Measurements from ENCODE around the genes IL12B, PWWP2A and GABRB2.

DNA sequence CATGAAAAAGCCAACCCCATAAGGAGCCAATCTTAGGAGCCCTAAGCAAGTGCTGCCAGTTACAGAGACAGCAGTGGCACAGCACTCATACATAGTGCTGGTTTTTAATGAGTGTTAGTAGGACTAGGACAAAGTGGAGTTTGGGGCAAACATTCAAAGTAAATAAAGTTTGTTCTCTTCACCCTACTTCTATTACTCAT is 584.8 kb downstream of the EBF1 start:
- PRO-cap = no peak

- PRO-cap = no peak
Measured at GRCh38 chr5:159010604-159011610, 88.8 kb downstream of the EBF1 start.

- PRO-cap = no peak
Measured at GRCh38 chr5:159052266-159052671, 47.4 kb downstream of the EBF1 start.

GRCh38 chr5:159101491-159101832 is 1.7 kb upstream of the EBF1 start:
- PRO-cap = no peak

GRCh38 chr5:159262427-159262841 is 656 bp upstream of the UBLCP1 start:
- PRO-cap = no peak

DNA sequence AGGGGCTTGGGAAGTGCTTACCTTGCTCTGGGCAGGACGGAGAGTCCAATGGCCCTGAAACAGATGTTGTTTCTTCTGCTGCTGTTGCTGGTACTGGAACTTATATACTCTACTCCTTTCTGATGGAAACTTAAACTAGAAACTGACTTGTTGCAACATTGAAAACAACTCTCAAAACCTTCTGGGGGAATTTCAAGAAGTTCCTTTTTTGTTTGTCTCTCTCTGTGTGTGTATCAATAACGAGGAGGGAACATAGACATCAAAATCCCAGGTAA is at the start of gene IL12B:
TSS of gene IL12B (minus strand) at position 77 of the 275 bp plus-strand sequence.
- PRO-cap = no peak

DNA sequence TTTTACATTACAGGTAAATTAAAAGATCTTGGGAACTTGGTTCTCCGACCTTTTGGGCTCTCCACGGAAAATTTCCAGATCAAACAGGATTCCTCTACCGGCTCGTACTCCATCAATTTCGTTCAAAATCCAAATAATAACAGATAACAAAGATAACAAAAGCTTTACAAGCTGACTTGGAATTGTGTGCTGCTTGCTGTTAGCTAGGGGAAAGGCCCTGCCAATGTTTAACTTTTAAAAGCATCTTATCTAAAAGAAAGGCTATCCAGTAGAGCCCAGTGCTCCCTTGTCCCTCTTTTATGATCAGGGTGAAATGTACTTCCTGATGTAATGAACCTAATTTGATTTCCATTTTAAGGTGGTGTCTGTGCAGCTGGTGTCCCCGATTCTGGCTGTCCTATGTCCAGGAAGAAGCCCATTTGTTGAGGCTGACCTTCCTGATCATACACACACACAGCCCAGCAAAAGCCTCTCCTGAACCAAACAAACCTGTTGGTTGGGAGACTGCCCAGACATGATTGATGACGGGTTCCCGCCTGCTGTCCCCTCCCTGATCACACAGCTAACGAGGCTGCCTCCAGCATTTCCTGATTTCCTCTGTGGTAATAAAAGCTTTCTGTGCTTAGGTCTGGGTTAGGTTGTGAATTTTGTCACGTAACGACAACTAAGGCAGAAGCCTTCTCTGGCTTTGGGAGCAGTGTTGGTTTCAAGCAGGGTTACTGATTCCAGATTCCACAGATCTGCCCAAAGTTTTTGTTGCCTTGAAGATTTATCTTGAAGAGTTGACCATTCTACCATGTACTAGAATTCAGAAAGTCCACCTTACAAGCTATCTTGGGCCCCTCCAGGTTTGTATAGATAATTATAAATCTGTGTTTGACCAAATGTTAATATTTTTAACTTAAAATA is 54.1 kb downstream of the PWWP2A start:
- PRO-cap = no peak

GRCh38 chr5:160119293-160120399 is at the start of gene PWWP2A:
PWWP2A (minus strand) TSS chr5:160119450.
- PRO-cap = unidirectional peak, minus-strand start at chr5:160119423

DNA sequence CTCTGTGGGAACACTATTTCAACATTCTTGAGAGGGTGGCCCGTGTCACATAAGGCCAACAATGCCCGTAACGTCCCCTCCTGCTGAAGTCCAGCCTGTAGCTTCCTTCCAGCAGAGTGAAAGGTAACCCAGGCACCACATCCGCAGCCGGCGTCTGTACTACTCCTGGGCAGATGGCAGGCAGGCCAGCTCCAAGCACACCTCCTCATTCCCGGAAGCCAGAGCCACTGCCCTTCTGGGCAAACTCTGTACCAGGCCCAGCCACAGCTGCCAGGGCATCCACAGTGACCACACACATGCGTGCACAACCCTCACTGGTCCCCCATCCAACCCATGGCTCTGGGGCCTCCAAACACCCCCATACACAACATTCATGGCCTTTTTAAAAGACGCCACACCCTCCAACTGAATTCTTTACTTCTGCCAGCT is 18.1 kb downstream of the CCNJL start:
- PRO-cap = no peak

- PRO-cap = no peak
Measured at GRCh38 chr5:160433823-160434579, 12.3 kb downstream of the PTTG1 start.

- PRO-cap = no peak
Measured at GRCh38 chr5:160470670-160471493, 49.2 kb downstream of the PTTG1 start.

DNA sequence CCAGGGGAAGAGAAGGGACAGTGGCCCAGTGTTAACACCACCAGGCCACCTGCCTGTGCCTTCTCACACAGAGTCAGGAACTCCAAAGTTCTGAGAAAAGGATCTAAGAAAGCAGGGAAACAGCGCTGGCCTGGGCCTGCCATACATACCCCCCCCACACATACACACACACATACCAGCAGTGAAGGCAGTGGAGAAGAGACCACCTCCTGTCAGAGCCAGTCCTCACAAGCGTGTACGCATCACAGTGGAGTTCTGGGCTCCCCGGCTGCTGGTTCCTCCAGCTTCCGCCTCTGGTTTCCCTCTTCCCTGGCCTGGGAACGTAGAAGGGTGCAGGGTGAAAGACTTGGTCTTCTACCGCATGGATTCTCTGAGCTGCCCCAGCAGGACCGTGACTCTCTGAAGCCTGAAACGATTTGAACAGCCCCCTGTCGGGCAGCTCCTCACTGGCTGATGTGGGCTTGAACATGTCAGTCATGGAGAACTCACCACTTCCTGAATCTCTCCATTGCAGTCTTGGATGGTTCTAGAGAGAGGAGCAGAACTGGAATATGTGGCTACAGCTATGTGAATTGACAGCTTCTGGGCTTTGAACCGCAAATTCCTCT is 84.2 kb downstream of the PTTG1 start:
- PRO-cap = no peak

DNA sequence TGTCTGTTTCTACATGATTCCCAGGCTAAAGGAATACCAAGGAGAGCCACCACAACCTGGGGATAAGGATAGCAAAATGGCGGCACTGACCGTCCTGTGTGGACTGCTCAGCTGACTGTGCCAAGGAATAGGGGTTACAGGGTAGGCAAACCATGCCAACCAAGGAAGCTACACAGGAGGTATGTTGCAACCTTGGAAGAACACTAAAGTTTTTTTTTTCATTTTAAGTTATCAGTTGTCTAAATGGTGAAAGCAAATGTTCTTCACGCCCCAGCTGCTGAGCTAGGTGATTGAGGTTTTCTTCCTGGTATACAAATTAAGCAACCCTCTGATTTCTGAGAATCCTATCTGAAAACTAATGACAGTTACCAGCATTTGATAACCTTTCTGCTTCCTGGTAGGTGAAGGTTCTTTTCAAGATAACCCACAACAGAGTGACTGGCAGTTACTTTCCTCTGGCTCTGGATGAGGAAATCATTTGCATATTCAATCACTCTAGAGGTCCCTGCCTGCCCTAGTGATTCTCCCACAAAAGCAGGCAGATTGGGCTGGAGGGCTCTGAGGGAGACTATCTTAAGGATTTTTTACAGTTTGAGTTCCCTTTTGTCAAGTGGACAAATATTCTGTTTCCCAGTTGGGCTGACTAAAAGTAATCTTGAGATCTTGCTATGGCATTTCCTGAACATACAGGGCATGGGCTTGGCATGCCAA is 194.9 kb downstream of the ATP10B start:
- PRO-cap = no peak

GRCh38 chr5:160683440-160683999 is 168.5 kb downstream of the ATP10B start:
- PRO-cap = no peak

- PRO-cap = no peak
Measured at GRCh38 chr5:160938805-160939004, 86.7 kb upstream of the ATP10B start.

GRCh38 chr5:161546404-161546861 is at the start of gene GABRB2:
GABRB2 (minus strand) TSS chr5:161546725.
- PRO-cap = no peak

- PRO-cap = no peak
Measured at GRCh38 chr5:161637390-161637707, 48.2 kb upstream of the GABRA6 start.

DNA sequence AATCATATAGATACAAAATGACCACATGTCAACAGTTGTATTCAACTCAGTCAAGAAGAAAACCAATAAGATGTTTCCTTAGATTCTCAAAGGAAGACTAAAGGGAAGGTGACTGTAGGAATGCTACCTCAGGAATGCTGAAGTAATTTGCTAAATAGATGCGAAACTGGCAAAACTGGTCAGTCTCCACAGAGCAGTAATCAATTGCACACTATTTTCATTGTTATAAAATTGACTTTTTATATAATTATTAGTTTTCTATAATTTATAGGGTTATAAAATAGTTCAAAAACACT is 204.8 kb downstream of the GABRG2 start:
- PRO-cap = no peak

DNA sequence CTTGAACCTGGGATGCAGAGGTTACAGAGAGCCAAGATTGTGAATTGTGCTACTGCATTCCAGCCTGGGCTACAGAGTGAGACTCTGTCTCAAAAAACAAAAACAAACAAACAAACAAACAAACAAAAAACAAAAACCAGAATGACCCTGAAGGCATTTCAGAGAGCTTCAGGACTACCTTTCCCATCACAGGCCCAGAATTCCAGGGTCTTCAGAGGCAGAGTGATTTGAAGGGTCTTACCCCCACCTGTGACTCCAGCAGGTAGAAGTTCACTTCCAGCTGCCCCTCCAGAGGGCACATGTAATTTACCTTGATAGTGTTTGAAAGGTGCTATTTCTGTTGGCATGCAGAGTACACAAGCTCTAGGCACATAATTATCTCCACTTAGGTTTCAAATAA is 952.3 kb downstream of the MAT2B start:
- PRO-cap = no peak

DNA sequence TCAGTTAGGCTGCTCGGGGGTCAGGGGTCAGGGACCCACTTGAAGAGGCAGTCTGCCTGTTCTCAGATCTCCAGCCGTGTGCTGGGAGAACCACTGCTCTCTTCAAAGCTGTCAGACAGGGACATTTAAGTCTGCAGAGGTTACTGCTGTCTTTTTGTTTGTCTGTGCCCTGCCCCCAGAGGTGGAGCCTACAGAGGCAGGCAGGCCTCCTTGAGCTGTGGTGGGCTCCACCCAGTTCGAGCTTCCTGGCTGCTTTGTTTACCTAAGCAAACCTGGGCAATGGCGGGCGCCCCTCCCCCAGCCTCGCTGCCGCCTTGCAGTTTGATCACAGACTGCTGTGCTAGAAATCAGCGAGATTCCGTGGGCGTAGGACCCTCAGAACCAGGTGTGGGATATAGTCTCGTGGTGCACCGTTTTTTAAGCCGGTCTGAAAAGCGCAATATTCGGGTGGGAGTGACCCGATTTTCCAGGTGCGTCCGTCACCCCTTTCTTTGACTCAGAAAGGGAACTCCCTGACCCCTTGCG is 833.8 kb upstream of the TENM2 start:
- PRO-cap = no peak

All from mesenteric fat pad (tissue), 1 donor.